Trachea (tissue), 1 donor: ENCODE measurements around a stretch of chr22.

DNA sequence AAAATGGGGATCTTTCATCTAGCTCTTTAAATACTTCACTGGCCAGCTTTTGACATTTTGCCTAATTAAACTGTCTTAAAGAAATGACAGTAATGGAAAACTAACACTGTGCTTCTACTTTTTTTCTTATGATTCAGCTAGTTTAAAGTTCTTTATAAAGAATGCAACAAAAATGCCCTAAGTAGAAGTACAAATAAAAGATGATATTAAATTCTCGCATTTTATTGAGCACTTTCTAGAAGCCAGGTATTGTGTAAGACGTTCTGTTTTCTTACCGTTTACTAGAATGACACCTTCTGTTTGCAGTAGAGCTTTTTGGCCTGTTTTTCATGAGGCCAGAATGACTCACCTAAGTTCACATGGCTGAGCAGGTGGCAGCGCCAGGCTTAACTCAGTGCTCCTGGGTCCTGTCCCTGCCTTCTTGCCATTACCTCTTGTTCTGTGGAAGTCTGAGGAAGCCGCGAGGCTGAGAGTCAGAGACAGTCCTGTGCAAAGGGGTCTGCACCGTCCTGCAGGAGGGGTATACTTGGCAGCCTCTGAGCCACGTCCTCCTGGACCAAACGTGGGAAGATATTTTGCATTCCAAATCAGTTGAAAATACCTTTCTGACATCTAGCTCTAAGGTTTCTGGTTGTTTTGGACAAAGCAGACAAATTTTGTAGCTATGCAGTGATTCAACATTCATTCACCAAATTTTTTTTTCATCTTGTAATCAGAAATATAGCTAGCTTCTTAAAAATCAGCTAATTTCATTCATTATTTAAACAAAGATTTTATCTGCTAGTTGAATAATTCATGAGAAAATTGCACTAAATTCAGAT, 113.9 kb downstream of the ATXN10 start:
- PRO-cap: no peak

DNA sequence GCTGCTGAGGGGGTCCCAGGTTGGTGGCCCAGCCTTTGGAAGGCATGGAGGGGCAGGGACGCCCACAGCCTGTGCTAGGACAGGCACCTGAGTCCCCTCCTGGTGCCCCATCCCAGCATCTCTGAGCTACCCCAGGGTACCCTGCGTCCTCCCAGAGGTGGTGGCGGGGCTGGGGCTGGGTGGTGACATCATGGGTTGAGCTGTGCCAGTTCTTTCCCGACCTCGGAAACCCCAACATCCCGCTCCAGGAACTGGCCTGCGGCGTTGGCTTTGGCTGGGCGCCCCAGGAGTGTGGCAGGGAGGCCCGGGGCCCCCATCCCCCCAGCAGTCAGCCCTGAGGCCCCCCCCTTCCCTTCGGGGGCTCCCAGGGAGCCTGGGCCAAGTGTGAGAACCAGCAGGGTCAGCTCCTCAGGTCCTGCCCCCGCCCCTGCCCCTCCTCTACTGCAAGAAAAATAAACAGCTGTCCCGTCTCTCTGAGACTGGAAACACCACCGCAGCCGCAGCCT, 73.7 kb downstream of the WNT7B start:
- PRO-cap: no peak

GRCh38 chr22:45975565-45976271, 1.2 kb downstream of the WNT7B start:
- PRO-cap: no peak

- PRO-cap: bidirectional peak, plus-strand start at chr22:46043653, minus-strand start at chr22:46043531
Observed at GRCh38 chr22:46043329-46043725, 66.4 kb upstream of the WNT7B start.

DNA sequence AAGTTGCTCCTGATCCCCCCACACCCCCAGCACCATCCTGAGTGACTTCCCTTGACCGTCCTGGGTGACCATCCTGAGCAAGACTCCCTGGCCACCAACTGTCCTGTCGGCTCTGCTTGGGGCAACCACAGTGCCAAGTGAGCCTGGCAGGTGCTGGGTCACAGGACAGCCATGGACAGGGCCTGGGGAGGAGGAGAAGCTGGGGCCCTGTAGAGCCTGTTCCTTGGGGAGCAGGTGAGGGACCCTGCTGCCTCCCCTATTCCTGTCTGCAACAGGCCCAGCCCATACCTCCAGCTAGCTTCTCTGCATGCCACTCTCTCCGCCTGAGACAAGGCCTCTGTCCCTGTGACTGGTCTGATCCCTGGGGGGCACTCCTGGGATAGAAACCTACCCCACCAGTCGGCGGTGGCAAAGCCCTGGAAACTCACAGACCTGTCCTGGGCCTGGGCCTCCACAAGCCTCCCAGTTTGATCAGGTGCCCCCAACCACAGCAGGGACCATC, 68.6 kb upstream of the WNT7B start:
- PRO-cap: unidirectional peak, minus-strand start at position 268 of the sequence

- PRO-cap: bidirectional peak, plus-strand start at chr22:46073810, minus-strand start at chr22:46073708
Observed at GRCh38 chr22:46073515-46073982, 76.8 kb upstream of the PPARA start.

- PRO-cap: no peak
Observed at GRCh38 chr22:46077464-46078098, 72.7 kb upstream of the PPARA start.

GRCh38 chr22:46089534-46089892, 60.8 kb upstream of the PPARA start:
- PRO-cap: no peak

- PRO-cap: unidirectional peak, minus-strand start at chr22:46116517
Observed at GRCh38 chr22:46116219-46116958, 33.9 kb upstream of the PPARA start.

GRCh38 chr22:46126076-46126290, 24.3 kb upstream of the PPARA start:
- PRO-cap: no peak

DNA sequence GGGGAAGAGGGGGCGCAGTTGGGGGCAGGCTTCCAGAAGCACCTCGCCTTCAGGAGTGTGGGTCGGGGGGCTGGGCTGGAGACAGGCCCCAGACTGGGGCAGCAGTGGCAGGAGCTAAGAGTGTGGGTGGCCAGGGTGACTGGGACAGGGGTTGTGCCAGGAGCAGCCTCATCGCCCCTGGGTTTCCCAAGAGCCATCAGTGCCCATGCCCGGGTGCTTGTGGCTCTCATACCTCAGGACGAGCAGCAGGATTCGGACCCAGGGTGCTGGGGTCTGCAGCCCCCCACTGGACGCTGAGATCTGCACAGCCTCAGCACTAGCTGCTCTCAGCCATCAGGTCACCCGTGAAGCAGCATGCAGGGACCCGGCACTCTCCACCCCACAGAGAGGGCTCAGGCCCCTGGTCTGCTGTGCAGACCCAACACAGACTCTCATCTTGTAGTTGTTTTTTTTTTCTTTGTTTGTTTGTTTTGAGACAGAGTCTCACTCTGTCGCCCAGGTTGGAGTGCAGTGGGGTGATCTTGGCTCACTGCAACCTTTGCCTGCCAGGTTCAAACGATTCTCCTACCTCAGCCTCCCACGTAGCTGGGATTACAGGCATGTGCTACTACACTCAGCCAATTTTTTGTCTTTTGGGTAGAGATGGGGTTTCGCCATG, 18.4 kb upstream of the PPARA start:
- PRO-cap: no peak

GRCh38 chr22:46163240-46163962, 13.1 kb downstream of the PPARA start:
- PRO-cap: no peak

- PRO-cap: no peak
Observed at GRCh38 chr22:46193731-46194421, 43.5 kb downstream of the PPARA start.

GRCh38 chr22:46231579-46232583, 18.2 kb downstream of the CDPF1 start:
- PRO-cap: no peak

DNA sequence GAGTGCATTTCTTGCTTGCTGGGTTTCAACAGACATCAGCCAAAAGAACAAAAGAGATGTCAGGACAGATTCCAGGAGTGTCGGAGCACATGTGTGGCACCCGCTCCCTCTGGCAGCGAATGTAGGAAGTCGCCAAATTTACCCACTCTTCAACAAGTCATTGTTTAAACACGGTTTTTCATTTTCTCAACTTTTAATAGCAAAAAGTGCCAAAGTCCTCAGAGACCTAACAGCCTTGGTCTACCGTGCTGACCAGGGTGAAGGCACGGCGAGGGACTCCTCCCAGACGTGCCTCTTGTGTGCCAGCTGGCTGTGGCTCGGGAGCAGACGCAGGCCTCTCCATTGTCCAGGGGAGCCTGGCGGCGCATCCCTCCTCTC, 11.7 kb downstream of the CDPF1 start:
- PRO-cap: no peak

GRCh38 chr22:46280571-46281761, 13.2 kb downstream of the TTC38 start:
- PRO-cap: no peak

DNA sequence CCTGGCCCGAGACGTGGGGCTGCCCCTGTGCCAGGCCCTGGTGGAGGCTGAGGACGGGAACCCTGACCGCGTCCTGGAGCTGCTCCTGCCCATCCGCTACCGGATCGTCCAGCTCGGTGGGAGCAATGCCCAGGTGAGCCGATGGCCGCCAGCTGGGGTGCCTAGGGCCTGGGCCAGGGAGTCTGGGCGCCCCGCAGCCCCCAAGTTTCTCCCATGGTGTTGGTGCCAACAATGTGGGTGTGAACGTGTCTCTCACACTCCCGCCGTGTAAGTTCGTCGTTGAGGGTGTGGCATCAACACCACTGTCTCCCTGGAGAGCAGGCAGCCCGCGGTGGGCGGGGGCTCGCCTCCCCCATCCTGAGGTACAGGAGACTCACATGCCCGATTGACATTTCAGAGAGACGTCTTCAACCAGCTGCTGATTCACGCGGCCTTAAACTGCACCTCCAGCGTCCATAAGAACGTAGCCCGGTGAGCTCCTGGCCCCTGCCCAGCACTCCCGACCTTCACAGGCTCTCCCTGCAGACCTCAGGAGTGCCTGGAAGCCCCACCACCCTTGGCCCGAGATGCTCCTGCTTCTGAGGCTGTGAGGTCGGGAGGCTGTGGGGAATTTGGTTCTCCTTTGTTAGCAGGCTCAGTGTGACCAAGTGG, 7.1 kb upstream of the GTSE1 start:
- PRO-cap: no peak

- PRO-cap: no peak
Observed at GRCh38 chr22:46351319-46351692, 15.8 kb downstream of the TRMU start.

DNA sequence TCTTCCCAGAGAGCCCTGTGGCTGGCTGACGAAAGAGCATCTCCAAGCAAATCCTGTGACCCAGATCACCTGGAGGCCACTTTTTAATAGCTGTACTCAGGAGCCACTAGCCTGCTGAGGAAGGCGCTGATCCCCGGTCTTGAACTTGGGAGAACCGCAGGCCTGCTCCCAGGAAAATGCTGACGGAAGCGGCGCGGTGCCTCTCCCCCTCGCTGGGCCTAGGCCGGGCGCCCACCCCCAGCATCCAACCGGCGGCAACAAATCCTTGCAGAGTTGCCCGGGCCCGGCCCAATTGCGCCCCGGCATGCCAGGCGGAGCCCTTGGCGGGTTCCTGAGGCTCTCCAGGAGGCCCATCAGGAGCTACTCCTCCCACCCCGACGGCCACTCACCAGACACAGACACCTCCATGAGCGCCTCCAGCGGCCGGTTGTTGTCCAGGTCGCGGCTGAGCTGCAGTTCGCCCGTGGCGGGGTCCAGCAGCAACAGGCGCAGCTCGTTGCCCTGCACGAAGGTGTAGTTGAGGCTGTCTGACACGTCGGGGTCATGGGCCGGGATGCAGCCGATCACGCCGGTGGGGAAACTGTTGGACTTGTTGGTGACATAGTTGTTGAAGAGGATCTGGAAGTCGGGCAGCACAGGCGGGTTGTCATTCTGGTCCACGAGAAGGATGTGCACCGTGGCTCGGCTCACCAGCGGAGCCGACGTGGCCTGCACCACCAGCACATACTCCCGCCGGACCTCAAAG, 4.0 kb downstream of the CELSR1 start:
- PRO-cap: no peak

DNA sequence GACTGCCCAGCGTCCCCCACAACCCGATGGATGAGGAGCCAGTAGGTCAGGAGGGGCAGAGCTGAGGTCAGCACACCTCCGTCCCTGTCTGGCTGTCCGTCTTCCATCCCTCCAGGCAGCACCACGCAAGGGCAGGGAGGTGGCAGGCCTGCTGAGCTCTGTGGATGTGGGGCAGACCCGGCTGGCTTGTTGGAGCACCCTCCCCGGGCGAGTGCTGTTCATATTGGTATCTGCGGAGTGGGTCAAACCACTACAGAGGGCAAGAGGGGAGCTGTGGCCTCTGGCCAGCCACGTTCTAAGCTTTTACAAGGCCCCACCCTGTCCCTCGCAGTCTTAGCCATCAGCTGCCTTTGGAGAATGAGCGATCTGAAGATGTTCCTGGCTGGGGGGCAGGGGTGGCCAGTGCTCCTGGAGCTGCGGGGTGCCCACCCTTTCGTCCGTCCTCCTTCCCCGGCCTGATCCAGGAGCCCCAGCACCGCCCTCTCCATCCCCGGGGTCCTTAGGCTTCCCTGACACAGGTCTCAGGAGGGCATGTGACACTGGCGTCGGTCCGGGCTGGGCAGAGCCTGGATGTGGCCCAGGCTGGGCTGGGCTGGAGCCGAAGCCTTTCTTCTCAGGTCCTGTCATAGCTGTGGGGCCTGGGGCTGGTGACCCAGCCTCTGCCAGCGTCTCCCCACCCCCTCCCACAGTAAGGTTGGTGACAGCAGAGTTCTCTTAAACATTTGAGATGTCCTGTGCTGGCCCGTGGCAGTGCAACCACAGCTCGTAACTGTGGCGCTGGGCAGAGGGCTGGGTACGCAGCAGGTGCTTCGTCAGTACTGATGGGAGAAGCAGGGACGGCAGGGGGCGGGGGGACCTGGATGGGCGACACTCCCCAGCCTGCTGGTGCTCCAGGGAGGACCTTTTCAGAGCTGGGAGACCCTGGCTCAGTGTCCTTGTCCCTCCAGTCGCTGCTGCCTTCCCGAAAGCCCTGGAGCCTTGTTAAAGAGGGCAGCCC, 31.6 kb upstream of the GRAMD4 start:
- PRO-cap: no peak